M059J (cell line): Measurements from ENCODE around the gene IPO11.

GRCh38 chr5:61625520-61626785 lies 293.9 kb downstream of the ZSWIM6 start:
- RAMPAGE, long total RNA: no peak

- RAMPAGE, long total RNA: no peak
These were observed 294.8 kb downstream of the ZSWIM6 start for GRCh38 chr5:61626966-61627187.

GRCh38 chr5:62412303-62413358 lies at the start of gene IPO11:
IPO11 (plus strand) TSS chr5:62412763.
- RAMPAGE, long total RNA: no peak

DNA sequence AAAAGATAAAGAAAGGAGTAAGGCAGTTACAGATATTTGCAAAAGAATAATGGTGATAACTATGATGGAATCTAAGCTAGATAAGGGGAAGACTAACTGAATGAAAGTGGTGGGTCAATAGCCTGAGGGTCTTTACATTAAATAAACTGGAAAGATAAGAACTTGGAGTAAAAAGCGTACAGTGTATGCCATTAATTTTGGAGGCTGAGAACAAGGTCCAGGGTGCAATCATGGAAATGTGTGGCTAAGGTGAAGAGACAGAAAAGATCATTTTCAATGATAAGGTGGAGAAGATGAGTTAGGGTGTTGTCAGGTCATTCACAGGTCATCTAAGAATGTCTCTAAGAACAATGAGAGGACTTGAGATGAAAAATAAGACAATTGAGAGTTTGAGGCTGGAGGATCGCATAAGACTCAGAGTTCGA lies 37.6 kb downstream of the SREK1IP1 start:
- RAMPAGE, long total RNA: no peak

DNA sequence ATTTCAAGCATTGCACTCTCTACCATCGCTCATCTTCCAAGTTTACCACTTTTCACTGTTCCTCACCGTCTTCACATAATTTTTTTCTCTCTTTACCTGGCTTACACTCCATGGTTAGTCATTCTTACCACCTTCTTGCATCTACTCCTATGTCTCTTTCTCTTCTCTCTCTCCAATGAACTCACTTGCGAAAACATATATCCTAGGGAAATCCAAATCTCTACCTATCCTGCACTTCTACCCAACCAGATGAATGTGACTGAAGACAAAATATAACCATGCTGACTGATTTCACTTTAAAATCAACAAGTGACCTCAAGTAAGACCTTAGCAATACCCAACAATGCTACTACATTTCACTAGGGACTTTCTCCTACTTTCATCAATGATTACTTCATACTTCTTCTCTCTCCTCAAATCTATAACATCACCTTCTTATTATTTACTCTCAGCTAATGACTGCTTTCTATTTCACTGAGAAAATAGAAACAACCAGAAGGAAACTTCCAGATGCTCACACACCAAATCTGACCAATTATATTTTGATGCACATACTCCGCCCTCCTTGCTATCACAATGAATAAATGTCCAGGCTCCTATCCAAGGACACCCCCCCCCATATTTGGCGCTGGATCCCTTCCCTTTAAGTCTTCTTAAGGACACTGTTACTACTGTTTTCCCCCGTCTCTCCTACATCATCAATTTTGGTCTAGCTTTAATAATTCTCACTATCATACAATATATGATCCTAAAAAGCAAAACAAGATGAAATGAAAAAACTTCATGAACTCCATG lies 79.4 kb downstream of the ADAMTS6 start:
- RAMPAGE, long total RNA: no peak

- RAMPAGE, long total RNA: no peak
These were observed 101.2 kb upstream of the ERBIN start for GRCh38 chr5:65825100-65825681.

GRCh38 chr5:65967092-65967550 lies 40.7 kb downstream of the ERBIN start:
- RAMPAGE, long total RNA: no peak

- RAMPAGE, long total RNA: no peak
These were observed 89.9 kb upstream of the SREK1 start for GRCh38 chr5:66053912-66054981.

GRCh38 chr5:66078205-66078988 lies 65.7 kb upstream of the SREK1 start:
- RAMPAGE, long total RNA: no peak

DNA sequence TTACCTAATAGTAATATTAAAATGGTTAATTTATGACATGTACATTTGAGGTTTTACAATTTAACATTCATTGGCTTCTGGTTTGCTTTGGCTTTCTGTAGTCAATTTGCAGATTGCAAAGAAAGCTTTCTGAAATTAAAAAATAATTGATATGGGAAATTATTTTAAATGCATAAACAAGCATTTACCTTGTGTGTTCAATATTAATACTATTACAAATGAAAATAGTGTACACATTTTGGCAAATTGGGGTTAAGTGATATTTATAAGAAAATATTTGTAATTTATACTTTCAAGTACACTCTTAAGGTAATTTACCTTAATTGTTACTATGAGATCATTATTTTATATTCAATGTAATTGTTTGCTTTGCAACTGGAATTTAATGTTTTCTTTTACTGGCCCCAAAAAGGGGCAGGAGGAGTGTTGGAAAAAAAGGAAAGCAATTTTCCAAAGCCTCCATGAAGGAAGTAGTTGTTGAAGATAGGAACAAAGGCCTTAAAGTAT lies 9.7 kb downstream of the SREK1 start:
- RAMPAGE, long total RNA: no peak

GRCh38 chr5:67010531-67012035 lies 185.5 kb downstream of the CD180 start:
- RAMPAGE, long total RNA: no peak

DNA sequence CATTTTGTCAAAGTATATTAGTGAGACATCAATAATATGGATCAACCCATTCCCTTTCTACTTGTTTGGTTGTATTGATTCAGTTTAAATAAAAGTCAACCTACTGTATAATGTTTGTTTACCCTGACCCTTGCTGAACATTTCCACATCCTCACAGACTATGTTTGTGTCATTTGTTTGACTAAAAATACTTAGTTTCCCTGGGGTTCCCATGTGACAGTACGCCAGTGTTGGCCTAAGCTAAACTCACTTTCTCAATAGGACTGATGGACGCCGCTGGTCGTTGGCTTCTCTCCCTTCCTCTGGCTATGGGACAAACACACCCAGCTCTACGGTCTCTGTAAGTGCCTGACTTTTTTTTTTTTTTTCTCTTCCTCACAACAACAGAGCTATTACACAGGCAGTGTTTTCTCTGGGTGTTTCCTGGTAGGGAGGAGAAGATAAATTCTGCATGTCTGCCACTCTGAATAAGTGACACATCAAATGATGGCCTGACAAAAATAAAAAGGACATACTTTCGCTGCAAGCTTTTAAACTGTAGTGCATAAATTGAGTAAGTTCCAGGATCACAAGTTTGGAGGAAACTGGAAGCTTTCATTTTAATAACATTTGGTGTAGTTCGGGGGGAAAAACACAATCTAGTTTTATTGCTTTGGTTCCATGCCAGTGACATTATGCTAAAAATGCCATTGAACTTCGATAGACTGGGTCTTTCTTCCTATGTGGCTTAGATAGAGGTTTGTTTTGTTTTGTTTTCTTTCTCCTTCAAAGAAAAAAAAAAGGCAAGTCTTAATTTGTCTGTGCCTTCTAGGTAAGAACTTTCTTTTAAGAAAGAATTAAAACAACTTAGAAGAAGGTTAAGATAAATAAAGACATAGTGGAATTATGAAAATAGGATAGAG lies 101.0 kb downstream of the CD180 start:
- RAMPAGE, long total RNA: no peak

- RAMPAGE, long total RNA: no peak
These were observed 31.4 kb downstream of the CD180 start for GRCh38 chr5:67165087-67165704.

- RAMPAGE, long total RNA: no peak
These were observed 2.4 kb downstream of the CD180 start for GRCh38 chr5:67194185-67194678.

GRCh38 chr5:67304625-67305005 lies 108.0 kb upstream of the CD180 start:
- RAMPAGE, long total RNA: no peak

GRCh38 chr5:67538024-67538335 lies 341.4 kb upstream of the CD180 start:
- RAMPAGE, long total RNA: no peak

DNA sequence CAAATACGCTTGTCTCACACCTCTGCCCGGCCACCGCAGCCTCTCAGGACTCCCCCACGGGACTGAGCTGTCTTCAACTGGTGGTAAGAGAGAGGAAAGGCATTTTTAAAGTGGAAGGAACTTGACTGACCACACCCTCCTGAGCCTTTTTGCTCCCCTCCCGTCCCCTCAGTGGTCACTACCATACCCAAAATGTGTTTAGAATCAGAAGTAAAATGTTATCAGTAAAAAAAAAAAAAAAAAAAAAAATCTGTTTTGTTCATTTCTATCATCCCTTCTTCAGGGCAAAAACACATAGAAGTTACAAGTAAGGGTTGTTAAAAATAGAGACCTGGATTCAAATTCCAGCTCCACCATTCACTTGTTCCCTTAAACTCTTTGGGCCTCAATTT lies 174.1 kb upstream of the PIK3R1 start:
- RAMPAGE, long total RNA: no peak

DNA sequence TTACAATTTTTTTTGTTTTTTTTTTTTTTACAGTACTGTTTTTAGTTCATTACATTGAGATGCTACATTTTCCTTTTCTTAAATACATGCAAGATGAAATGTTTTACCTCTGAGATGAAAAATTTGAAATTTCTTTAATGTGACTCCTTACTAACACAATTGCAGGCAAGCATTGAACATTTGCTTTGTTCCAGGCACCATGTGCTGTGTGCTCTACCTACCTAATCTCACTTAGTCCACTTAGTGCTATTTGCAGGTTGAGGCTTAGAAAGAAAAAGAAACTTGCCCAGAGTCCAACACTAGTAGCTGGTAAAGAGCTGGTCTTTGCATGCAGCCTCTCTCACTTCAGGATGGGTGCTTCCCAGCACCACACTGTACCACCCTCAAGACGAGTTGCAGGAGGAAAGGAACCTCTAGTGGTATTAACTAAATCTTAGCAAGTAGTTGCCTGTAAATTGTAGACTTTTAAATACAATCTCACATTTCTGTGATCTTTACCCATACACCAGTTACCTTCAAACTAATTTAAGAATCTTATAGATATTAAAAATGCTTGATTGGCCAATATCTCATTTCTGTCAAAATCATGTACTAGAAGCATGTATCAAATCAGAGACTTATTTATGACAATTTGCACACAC lies 25.9 kb downstream of the PIK3R1 start:
- RAMPAGE, long total RNA: no peak

- RAMPAGE, long total RNA: no peak
These were observed 40.1 kb downstream of the PIK3R1 start for GRCh38 chr5:68255486-68256174.

DNA sequence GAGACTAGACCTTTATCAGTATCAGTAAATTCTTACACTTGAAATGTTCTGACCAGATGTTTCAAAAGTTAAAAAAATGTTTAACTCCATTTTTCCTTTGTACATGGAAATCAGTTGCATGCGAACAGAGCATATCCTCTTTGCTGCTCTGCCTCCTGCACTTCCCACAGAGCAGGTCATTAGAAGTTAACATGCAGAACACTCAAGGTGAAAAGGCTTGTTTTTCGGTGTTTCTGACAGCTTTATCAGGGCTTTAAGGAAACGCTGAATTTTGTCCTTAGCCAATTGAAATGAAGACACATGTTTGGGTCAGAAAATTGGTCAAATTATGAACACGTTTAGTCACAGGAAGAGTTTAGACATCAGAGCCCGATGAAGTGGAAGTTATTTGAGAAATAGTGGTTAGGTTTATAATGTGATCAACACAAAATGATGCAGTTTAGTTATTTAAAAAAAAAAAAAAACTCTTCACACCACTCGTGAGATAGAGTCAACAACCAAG lies 59.6 kb downstream of the PIK3R1 start:
- RAMPAGE, long total RNA: no peak